Tongue (tissue), 2 donors: ENCODE results near the gene FOS.

DNA sequence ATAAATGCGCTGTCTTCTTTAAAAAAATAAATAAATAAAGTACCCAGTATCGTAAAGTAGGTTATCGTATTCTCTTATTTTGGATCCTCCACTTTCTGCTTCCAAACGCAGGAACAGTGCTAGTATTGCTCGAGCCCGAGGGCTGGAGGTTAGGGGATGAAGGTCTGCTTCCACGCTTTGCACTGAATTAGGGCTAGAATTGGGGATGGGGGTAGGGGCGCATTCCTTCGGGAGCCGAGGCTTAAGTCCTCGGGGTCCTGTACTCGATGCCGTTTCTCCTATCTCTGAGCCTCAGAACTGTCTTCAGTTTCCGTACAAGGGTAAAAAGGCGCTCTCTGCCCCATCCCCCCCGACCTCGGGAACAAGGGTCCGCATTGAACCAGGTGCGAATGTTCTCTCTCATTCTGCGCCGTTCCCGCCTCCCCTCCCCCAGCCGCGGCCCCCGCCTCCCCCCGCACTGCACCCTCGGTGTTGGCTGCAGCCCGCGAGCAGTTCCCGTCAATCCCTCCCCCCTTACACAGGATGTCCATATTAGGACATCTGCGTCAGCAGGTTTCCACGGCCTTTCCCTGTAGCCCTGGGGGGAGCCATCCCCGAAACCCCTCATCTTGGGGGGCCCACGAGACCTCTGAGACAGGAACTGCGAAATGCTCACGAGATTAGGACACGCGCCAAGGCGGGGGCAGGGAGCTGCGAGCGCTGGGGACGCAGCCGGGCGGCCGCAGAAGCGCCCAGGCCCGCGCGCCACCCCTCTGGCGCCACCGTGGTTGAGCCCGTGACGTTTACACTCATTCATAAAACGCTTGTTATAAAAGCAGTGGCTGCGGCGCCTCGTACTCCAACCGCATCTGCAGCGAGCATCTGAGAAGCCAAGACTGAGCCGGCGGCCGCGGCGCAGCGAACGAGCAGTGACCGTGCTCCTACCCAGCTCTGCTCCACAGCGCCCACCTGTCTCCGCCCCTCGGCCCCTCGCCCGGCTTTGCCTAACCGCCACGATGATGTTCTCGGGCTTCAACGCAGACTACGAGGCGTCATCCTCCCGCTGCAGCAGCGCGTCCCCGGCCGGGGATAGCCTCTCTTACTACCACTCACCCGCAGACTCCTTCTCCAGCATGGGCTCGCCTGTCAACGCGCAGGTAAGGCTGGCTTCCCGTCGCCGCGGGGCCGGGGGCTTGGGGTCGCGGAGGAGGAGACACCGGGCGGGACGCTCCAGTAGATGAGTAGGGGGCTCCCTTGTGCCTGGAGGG is at the start of gene FOS:
TSS of gene FOS (plus strand) at position 841 of the 1,247 bp plus-strand sequence.
- RAMPAGE, long total RNA = start-site peak on the plus strand centred at position 839 of the sequence, 6 bp wide, 1,811 and 359 reads in 2 replicates

DNA sequence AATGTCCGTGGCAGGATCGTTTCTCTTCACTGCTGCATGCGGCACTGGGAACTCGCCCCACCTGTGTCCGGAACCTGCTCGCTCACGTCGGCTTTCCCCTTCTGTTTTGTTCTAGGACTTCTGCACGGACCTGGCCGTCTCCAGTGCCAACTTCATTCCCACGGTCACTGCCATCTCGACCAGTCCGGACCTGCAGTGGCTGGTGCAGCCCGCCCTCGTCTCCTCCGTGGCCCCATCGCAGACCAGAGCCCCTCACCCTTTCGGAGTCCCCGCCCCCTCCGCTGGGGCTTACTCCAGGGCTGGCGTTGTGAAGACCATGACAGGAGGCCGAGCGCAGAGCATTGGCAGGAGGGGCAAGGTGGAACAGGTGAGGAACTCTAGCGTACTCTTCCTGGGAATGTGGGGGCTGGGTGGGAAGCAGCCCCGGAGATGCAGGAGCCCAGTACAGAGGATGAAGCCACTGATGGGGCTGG is 1.2 kb downstream of the FOS start:
- RAMPAGE, long total RNA = no peak

- RAMPAGE, long total RNA = no peak
These were observed 1.7 kb downstream of the FOS start for GRCh38 chr14:75280373-75280759.

- RAMPAGE, long total RNA = no peak
These were observed 4.4 kb downstream of the FOS start for GRCh38 chr14:75282673-75283795.

DNA sequence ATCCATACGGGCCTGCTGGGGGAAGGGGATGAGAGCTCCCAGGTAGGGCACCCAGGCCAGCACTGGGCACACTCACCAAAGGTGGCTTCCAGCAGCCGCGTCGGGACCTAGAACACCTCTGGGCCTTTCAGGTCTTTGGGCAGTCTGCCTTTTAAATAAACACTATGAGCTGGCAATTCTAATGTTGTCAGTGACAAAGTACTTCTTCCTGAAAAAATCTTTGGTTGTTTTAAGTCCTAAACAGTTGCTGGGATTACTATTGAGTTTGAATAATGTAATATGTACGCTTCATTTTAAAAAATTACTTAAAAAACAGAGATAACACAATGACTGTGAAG is 13.7 kb downstream of the FOS start:
- RAMPAGE, long total RNA = no peak

DNA sequence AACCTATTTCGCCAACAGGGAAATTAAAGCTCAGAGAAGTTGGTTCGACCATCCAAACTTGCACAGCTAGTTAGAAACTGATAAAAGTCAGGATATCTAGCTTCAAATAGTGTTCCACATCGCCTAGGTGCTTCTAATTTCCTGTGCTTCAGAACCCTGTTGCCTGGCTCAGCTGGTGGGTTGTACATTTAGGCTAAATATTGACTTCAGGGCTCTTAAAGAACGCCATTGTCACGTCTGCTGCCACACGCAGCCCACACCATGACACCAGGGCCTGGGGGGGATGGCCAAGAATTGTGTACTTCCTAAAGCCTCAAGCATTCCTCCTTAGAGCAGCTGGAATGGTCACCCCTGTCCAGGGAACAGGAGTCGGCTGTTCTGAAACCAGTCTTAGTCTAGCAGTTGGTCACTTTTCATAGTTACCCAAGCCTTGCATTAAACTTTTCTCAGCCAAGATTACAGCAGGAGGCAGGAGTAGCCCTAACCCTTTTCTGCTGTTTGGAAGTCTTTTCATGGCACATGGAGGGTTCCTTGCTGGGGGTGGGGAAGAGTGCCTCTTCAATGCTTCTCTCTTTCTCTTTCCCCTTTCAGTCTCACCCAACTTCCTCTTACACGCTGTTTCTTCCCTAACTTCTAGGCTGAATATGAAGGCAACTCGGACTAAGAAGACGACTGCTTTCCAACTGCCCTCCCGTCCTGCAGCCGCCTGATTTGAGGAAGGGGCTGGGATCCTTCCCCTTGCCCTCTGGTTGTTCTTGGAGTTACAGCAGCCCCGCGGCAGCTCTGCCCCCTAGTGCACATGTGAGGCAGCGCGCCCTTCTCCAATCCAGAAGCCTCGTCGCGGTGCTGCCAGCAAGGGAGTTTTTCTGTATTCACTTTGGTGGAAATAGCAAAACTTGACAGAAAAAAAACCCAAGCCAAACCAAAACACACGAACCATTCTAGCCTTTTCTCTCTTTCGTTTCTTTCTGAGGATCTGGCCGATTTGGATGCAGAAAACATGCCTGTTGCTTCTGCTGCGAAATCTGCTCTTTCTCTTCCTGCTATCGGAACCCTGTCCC is 17.2 kb downstream of the FOS start:
- RAMPAGE, long total RNA = no peak

- RAMPAGE, long total RNA = no peak
These were observed 47.0 kb upstream of the JDP2 start for GRCh38 chr14:75380774-75381228.

DNA sequence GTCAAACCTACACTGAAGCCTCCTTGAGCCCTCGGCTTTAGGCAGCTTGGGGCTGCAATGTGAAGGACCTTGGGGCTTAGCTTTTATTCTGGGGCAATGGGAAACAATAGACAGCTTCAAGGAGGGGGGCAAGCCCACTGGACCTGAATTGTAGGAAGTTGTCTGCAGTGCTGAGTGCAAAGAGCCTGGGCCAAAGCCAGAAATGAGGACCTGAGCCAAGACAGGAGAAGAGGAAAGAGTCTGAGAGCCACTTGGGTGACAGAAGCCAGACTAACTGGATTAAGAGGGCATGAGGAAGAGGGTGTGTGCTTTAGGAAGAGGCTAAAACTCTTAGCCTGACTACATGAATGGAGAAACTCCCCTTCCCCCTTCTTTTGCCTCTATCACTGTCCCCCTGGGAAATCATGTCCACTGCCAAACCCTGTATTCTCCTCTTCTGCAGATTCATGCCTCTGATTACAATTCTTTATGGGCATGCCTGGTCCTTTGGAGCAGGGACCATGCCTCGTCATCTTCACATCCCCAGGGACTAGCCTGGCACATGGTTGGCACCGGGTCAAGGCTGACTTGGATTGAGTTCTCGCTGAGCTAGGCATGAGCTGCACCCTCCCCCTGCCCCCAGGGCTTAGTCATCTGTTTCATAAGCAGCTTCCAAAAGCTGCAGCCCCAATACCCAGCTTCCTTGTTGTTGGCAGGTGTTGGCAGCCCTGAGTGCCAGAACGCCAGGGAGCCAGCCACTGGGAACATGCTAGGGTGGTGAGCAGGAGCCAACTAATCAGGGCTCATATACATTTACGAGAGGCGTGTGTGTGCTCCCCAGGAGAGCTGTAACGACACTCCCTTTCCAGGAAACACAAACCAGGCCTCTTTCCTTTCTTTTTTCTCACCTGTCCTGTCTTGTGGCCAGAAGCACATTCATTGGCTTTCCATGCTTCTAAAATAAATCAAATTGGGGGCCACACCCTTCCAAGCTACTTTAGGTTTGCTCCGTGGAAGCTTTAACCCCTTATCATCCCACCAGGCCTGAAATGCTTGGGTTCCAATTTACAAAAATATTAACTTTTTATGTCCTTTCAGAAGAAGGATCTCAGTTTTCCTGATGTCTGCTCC is 27.7 kb upstream of the JDP2 start:
- RAMPAGE, long total RNA = no peak

DNA sequence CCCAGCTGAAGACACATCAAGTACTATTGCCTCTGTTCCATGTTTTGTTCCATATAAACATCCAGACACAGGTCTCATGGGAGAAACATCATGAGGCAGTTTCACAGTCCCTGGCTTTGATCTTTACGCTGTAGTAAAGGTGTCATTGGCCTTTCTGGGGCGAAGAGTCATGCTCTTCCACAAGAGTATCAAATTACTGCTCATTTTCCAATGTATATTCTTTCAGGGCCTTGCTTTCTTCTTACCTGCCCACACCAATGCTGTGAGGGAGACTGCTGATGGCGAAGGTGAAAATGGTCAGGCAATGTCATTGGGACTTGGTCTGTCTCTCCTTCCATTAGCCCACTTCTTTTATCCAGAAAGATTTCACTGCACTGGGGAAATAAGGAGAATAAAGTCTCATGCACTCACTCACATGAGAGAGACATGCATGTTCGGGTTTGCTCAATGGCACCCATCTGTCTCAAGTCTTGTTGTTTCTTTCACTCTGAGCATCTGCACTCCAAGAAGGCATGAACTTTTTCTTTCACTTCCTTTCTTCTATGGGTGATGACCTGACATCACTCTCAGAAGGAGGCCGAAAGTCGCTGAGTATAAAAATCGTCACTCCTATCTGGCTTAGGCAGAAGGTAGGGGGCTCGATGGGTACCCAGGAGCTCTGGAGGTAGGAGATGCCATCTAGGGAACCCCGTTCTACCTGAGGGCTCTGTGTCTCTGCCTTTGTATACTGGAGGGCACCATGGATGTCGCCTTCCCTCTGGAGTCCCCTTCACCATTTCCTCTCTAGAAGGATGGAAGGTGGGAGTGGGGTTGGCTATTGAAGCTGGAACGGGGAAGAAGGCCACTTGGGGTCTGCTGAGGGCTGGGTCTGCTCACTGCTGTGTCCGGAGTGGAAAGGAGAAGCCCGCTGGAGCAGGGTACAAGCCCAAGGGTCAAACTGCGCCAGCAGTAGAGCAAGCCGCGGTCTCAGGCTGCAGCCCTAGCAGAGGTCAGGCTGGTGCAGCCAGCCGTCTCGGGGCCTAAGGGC is 1.2 kb upstream of the JDP2 start:
- RAMPAGE, long total RNA = no peak

- RAMPAGE, long total RNA = no peak
These were observed 19.7 kb downstream of the BATF start for GRCh38 chr14:75541961-75542300.

GRCh38 chr14:75559754-75560352 is 18.6 kb upstream of the FLVCR2 start:
- RAMPAGE, long total RNA = no peak

DNA sequence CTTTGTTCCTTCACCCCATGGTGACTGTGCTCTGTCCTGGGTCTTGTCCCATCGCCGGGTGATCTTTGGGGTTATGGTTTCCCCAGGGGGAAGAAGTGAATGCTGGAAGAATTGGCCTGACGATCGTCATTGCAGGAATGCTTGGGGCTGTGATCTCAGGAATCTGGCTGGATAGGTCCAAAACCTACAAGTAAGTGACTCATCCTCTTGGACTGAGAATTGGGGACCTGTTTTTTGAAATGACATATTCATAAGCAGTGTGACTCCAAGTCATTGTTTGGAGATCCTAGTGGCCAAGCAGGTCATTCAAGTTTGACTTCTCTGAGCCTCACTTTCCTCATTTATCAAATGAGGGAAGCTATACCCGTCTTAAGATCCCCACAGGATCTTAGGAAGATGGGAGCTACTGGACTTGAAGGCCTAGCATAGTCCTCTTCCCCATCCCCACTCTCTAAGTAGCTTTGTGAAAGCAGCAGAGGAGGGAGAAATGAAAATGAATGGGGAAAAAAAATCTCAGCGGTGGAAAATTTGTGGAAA is 25.8 kb downstream of the ERG28 start:
- RAMPAGE, long total RNA = no peak

GRCh38 chr14:75989109-75989549 is 3.6 kb downstream of the IFT43 start:
- RAMPAGE, long total RNA = no peak

GRCh38 chr14:76162209-76162728 is 10.5 kb downstream of the GPATCH2L start:
- RAMPAGE, long total RNA = no peak

DNA sequence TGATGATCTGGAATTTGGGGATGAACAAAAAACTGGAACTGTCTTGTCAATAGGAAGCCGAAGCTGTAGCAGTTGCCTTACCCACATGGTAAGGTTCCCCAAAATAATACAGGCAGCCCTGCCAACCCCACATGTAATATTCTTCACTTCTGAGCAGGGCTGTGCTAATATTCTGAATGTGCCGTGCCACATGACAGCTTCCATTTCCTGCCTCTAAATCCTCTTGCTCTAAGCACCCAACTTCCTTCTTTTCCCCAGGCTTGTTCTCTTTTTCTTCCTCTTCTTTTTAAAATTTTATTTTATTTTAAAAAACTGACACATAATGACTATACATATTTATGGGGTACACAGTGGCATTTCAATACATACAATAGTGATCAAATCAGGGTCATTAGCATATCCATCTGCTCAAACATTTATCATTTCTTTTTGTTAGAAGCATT is 39.6 kb downstream of the GPATCH2L start:
- RAMPAGE, long total RNA = no peak

- RAMPAGE, long total RNA = no peak
These were observed 92.8 kb downstream of the LRRC74A start for GRCh38 chr14:76918781-76919659.

DNA sequence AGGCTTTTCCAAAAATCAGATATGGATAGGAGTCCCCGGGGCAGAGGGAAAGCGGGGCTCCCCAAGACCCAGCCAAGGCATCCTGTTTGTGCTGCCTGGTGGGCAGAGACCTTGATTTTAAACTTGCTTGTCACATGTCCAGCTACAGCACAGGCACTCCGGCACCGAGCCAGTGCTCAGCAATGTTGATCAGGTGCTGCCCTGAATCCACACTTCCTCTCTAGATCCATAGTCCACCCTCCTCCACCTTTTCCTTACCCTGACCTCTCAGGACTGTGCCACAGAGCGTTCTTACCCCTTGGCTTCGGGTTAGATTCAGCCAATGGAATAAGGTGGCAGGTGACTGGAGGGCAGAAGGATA is 80.3 kb downstream of the IRF2BPL start:
- RAMPAGE, long total RNA = no peak

DNA sequence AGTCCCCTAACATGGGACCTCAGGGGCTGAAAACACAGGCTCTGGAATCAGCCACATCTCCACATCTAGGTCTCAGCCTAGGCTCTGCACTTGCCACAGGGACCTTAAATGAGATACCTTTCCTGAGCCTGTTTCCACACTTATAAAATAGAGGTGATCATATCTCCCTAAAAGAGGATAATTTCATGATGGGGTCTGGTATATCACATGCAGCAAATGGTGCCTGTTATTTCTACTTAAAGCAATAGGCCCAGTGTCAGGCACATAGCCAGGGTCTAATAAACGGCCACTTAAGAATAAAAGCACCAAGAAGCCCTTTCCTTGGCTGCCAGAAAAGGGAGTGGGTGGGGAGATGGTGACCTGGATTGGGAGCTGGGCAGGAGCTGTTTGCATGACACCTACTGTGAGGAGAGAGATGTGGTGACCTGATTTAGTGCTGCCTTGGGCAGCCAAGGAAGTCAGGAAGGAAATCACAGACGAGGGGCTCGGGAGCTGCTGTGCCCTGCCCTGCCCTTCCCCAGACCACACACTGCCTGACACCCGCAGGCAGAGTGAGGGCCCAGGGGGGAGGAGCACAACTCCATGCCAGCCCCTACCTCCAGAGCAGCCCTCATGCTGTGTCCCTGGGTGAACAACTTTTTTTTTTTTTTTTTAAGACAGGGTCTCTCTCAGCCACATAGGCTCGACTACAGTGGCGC is 71.1 kb downstream of the IRF2BPL start:
- RAMPAGE, long total RNA = no peak

- RAMPAGE, long total RNA = no peak
These were observed 66.8 kb downstream of the IRF2BPL start for GRCh38 chr14:76961578-76962278.

DNA sequence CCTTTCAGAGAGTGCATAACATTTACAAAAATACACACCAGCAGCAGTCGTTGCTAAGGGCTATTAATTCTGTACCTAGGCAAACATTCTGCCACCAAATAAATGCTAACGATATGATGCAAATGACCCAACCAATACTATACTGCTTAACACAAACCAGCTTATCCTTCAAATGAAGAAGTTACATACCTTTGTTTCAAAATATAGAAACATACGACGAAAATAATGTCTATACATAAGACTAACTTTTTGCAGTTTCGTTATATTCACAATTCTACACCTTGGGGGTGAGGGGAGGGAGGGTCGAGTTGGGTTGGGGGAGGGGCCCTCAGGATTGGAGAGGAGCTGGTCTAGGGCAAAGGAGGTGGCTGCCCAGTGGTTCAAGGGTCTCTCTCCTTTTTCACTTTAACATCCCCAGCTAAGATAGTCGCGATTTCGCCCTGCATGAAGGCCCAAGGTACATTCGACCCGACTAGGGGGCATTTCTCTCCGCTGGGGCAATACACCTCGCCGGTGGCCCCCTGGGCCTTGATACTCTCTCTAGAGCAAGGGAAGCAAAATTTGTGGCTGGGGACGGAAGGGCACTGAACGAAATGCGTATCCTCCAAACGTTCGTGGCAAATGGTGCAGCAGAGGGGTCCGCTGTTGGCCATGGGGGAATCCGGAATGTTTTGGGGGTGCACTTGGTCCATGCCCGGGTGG is 3.3 kb downstream of the IRF2BPL start:
- RAMPAGE, long total RNA = no peak